Jejunum (tissue), 1 donor: ENCODE data around the genes SEC11A and ZNF592.

DNA sequence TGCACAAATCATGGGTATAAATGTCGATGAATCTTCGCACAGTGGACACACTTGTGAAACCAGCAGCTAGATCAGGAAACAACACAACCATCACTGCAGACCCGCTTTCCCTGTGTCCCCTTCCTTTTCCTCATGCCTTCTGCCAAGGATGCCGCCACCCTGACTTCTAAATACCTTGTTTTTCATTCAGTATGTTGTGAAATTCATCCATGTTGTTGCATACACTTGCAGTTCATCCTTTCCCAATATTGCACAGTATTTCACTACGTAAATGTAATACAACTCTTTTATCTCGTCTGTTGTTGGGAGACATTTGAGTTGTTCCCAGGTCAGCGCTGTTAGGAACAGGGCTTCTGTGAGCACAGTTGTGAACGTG lies 24.2 kb downstream of the TLNRD1 start:
- PRO-cap, result no peak

DNA sequence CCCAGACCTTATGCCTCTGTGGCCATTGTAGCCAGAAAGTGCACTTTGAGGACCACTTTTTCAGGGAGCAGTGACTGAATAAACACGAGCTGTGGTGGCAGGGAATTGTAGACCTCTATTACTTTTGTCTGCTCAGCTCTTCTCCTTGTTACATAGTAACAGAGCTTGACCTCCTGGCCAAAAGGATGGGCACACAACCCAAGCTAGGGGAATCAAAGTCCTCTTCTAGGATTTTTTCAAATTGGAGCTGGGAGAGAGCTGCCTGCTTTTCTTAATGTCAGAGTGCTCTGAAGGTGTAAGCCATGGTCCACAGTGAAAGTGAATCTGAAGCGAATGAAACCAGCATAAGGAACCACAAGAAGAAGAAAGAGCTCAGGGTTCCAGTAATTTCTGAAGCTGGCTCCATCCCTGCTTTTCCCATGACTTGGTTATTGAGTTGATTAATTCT lies 60.8 kb downstream of the TLNRD1 start:
- PRO-cap, result no peak

- PRO-cap, result no peak
Measured at GRCh38 chr15:81113411-81114295, 20.4 kb upstream of the CFAP161 start.

DNA sequence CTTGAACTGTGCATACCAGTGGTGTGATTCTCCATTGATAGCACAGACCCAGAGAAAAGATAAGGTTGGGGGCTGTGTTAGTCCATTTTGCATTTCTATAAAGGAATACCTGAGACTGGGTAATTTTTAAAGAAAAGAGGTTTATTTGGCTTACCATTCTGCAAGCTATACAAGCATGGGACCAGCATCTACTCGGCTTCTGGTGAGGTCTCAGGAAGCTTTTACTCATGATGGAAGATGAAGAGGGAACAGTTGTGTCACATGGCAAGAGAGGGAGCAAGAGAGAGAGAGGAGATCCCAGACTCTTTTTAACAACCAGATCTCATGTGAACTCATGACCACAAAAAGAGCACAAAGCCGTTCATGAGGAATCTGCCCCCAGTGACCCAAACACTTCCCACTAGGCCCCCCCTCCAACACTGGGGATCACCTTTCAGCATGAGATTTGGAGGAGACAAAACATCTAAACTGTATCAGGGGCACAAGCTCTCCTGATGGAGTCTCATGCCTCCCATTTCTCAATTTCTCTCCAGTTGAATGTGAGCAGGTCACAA lies 38.5 kb downstream of the IL16 start:
- PRO-cap, result no peak

- PRO-cap, result no peak
Measured at GRCh38 chr15:81291584-81292163, 32.3 kb downstream of the STARD5 start.

DNA sequence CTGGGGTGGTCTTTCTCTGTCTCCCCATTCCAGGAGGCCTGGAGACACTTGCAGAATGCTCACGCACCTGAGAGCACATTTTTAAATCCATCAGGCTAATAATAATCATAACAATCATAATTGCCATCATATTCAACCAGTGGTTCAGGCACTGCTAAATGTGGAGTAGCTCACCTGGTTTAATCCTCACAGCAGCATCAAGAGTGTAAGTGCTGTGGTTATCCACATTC lies 33.9 kb downstream of the SAXO2 start:
- PRO-cap, result no peak

DNA sequence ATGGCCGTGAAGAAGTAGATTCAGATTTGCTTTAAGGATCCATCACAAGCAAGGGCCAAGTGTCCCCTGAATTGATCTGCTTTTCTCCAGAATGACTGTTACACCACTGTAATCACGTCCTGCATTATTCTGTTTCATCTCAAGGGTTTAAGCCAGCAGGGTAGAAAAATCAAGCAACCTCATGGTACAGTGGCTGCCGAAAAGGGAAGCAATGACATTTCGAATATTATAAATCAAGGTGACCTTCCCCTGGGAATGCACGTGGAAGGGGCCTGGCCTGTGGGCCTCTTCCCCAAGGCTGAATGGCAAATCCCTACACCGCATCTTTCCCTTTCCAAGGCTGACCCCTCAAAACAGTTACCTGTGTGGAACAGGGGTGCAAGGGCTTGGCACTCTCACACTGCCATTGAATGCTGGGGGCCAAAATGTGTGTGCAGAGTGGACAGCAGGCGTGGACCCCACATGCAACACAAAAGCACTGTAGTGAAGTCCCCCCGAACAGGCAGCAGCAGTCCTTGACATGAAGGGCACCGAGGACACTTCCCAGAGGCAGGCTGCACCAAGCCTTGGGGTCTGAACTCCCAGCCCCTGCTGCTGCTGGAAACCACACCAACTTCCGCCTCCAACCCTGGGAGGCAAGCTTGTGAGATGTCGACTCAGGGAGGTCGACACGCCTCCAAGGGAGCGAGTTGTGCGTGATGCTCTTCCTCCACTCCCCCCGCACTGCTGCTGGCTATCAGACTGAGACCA lies 43.3 kb downstream of the WHAMM start:
- PRO-cap, result no peak

DNA sequence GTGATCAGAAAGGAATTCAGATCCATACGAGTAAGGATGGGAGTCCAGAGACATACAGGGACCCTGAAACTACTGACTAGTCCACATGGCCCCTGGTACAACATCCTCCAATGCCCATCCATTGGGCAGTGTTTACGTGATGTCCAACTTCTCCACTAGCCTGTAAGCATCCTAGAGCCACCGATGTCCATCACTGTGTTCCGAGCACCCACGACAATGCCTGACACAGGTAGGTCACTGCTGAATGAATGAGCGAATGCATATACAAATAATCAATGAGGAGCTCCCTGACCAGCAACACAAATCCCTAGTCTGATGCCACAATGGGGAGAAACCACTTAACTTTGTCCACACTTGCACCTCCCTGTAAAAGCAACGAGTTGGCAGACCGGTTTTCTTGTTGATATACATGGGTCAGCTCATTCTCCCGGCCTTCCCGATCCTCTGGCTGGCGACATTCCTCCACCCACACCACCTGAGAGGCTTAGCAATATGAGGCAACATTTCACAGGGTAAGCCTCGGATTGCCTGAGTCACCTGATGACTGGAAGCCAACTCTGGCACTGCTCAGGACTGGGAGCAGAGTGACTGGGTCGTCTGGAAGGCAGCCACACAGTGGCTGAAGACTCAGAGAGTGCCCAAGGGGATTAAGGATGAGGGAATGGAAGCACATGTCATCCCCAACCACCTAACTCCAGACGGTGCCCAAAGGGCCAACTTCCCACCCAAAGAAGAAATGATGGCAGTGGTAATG lies 10.0 kb downstream of the HOMER2 start:
- PRO-cap, result no peak

- PRO-cap, result no peak
Measured at GRCh38 chr15:82971461-82972123, 14.4 kb upstream of the RAMAC start.

- PRO-cap, result no peak
Measured at GRCh38 chr15:83605139-83605338, 48.9 kb upstream of the ADAMTSL3 start.

DNA sequence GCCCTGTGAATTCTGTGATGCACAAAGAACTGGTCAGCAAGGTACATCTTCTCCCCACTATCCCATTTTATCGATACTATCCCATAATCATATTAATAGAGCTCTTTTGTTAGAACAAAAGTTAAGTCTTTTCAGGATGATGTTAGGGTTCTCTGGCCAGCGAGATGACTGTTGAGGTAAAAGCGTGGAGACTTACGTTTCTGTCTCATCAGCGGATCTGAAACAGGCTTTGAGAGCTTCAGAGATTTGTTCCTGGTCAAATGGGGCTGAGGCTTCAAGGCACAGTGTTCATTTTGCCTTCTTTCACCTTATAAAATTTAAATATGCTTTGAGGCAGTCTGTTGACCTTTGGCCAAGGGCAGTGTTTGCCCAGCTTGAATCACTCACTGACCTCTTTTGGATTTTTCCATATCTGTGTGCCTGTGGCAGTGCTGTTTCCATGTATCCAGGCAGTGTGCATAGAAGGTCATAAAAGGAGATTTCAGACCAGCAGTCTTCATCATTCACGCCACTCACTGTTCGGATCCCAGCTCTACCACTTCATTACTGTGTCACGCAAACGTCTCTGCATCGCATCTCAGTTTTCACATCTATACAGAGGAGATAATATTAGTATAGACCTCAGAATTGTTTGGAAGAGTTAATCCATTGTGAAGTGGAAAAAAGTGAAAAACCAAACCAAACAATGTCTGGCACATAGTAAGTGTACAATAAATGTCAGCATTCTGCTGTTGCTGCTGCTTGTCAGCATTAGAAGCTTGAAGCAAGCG lies 3.2 kb downstream of the ADAMTSL3 start:
- PRO-cap, result no peak

DNA sequence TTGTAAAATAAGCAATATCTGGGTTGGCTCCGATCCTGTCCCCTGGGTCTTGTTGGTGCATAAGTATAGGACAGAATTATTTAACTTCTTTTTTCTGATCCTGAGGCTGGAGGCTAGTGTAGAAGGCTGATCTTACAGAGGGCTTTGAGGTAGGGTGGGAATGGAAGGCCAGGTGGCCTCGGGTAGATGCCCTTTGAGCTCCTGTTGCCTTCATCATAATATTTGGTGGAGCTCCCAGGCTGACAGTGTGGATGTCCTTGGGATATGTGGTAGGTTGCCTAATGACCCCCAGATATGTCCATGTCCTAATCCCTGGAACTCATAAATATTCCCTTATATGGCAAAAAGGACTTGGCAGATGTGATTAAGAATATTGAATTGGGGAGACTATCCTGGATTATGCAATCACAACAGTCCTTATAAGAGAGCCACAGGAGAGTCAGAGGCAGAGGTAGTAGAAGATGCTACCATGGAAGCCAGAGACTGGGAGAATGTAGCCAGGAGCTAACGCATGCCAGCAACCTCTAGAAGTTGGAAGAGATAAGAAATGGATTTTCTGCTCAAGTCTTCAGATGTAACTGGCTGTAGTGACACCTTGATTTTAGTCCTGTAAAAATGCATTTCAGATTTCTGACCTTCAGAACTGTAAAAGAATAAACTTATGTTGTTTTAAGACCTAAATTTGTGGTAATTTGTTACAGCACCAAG lies 5.6 kb downstream of the ADAMTSL3 start:
- PRO-cap, result no peak

DNA sequence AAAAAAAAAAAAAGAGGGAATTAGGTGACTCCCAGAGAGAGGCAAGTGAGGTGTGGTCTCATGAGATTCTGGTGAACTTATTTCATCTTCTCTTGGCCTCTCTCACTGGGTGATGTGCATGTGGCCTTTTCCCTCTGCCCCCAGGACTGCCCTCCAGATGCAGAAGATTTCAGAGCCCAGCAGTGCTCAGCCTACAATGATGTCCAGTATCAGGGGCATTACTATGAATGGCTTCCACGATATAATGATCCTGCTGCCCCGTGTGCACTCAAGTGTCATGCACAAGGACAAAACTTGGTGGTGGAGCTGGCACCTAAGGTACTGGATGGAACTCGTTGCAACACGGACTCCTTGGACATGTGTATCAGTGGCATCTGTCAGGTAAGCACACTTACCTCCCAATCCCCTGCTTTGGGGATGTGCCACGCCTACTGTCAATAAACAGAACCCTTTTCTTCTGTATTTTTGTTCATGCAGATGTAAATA lies 165.8 kb downstream of the ADAMTSL3 start:
- PRO-cap, result no peak

- PRO-cap, result no peak
Measured at GRCh38 chr15:84421581-84421820, 179.3 kb upstream of the ZSCAN2 start.

DNA sequence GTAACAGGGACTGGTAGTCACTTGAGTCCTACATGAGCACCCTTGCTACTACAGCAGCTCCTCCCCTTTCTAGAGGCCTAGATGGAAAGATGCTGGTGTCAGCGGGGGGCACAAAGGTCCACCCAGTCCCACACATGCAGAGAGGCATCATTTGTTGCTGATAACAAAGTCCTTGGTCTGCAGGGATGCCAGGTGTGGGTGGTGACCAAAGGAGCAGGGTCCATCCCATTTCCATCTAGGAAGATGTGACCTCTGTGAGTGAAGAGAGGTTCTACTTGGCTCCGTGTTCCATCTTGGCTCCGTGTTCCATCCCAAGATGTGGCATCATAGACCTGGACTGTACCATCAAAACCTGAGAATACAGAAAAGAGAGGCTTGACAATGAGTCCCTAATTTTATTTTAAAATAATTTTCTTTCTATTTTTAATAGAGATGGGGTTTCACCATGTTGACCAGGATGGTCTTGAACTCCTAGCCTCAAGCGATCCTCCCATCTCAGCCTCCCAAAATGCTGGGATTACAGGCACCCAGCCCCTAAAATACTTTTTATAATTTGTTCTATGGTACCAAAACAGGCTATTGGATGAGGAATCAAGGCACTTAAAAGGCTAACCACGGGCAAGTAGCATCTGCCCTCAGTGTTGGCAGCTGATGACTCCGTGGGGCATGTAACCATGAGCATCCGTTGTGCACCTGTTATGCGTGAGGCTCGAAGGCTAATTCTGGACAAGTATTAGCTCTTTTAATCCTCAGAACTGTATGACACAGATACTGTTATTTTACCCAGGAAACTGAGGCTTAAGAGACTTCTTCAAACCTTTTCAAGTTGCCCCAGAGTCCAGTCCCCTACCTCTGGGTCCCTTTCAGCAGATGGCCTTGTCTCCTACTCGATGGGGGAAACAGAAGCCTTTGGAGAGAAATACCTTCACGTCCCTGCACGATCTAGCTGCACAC lies 10.4 kb downstream of the WDR73 start:
- PRO-cap, result no peak

GRCh38 chr15:84716005-84716883 lies at the start of gene SEC11A:
Gene SEC11A, minus strand, starts transcription at chr15:84716139.
- PRO-cap, result bidirectional peak, plus-strand start at chr15:84716186, minus-strand start at chr15:84716136; bidirectional peak, plus-strand start at chr15:84716544, minus-strand start at chr15:84716408

- PRO-cap, result bidirectional peak, plus-strand start at chr15:84748603, minus-strand start at chr15:84748226; bidirectional peak, plus-strand start at chr15:84748959, minus-strand start at chr15:84748824
Measured at GRCh38 chr15:84748499-84749154, at the start of gene ZNF592. Gene ZNF592, plus strand, starts transcription at chr15:84748592.

DNA sequence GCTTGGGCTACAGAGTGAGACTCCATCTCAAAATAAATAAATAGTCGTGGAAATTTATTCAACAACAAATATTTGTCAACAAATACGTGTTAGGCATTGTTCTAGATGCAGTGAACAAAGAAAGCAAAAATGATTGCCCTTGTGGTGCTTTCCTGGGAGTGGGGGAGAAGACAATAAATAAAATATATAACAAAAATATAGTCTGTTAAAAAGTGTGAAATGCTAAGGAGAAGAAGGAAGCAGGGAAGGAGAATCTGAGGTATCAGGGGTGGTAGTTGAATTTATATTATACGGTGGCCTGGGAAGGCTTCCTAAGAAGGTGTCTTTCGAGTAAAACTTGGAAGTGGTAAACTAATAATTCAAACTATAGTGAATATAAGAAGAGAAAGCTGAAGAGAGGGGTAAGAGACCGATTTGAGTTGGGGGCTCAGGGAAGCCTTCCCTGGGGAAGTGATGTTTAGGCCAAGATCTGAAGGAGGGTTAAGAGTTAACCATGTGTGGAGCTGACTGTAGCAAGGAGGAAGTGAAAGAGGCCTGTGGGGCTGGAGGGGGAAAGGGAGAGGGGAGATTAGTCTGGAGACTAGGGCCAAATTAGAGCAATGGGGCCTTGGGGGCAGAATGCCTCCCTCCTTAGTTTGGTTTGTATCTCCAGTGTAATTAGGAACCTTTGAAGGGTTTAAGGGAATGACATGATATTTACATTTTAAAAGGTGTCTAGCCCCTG lies 2.0 kb downstream of the ZNF592 start:
- PRO-cap, result no peak

DNA sequence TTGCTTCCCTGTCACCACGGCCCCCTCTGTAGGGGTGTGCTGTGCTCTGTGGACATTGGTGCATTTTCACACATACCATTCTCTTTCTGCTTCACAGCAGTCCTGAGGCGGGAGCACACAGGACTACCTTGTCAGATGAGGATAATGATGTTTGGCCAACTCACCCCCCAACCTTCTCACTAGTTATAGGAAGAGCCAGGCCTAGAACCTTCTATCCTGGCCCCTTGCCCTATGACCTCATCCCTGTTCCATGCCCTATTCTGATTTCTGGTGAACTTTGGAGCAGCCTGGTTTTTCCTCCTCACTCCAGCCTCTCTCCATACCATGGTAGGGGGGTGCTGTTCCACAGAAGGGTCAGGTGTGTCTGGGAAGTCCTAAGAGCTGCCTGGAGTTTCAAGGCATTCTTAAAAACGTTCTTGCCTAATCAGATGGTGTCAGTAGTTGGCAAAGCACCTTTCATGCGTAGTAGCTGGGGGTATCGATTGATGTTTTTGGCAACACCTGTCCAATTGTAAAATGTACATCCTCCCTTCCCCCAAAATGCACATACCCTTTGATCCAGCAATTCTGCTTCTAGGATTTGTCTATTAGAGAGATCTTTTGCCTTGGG lies 16.9 kb upstream of the ALPK3 start:
- PRO-cap, result no peak

DNA sequence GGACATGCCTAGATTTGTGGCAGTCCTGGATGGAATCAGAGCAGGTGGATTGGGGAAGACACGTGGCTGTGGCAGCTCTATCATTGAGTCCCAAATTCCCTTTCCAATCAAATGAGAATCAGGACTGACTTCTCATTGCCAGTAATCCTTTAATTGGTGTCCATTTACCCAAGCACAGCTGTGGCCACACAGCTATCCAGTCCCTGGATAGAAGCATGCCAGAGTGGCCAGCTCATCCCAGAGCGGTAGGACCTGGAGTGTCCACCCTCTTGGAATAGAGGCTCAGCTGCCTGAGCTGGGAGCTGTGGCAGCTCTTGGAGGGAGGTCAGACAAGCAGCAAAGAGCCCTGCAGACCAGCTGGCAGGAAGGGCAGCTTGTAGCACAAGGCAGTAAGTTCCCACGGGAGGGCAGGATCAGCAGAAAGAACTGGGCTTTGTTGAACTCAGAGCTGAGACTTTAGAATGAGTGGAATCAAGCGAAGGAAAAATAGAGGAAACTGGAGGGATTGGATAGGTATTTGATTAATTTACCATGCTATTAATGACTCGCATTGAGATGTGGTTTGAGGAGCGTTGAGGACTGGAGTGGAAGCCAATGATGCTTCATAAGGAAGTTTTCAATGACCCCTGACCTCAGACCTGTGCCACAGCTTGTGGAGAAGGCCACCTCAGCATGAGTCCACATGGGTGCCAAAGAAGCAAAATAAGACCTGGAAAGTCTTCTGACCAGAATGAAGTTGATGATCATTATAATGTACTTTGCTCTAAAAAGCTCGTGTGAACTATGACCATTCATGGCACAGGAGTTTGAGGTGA lies 6.9 kb upstream of the ALPK3 start:
- PRO-cap, result no peak